Metanephros (tissue), 2 donors: ENCODE measurements around the genes HSD17B2 and OSGIN1.

- RAMPAGE, long total RNA: no peak
These were observed 125.7 kb downstream of the CMIP start for GRCh38 chr16:81570186-81570731.

DNA sequence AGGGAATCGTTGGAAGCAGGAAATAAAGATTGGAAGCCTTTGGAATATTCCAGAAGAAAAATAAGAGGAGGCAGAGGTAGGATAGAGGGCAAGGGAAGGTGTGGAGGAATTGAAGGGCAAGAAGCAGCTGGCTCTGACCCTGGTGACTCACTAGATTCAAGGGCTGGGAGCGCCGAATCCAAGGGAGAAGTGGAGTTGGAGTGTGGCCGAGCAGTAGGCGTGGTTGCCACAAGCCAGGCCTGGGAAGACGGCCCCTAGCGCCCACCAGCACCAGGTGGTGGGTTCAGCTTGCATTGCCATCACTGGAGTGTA lies 139.3 kb downstream of the CMIP start:
- RAMPAGE, long total RNA: no peak

- RAMPAGE, long total RNA: no peak
These were observed 147.7 kb downstream of the CMIP start for GRCh38 chr16:81592271-81592688.

DNA sequence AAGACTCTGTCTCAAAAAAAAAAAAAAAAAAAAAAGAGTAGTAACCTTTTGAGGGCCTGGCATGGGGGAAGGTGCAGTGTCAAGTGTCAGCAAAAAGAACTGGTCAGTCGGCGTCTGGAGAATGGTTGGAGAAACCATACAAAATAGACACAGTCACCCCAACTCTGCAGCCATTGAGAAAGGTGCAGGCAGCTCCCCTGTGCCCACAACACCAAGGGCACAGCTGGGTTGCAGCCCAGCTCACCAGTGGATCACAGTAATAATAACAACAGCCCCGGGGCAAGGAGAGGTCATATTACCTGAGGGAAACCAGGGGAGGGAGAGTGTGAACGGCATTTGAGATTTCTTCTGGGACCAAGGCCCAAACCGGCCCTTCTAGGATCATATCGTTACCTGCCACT lies 154.3 kb downstream of the CMIP start:
- RAMPAGE, long total RNA: no peak

DNA sequence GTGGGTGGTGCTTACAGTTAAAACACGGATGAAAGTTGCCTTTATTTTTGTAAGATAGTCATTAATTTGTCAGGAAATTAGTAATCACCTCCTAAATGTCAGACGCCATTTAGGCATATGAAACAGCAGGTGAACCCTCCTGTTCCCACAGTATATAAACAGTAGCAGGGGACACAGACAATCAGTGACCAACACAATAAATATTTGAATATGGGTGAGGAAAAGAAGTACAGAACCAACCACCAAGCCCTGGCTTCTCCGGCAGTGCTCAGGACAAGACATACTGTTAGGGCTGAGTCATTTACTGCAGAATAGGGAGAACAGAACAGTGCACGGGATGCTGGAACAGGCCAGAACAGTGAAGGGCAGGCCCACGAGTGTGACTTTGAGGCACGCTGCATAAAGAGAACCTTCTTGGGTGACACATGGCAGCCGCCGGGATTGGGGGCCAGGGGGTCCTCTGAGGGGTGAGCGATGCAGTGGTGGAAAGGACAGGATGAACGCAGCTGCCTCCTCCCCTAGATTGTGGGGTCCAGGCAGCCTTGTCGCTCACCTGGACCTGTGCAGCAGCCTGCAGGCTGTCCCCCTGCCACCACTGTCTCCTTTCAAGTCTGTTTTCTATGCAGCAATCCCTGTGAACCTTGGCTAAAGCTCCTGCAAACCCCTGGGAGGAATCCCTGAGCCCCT lies 160.4 kb downstream of the CMIP start:
- RAMPAGE, long total RNA: no peak

DNA sequence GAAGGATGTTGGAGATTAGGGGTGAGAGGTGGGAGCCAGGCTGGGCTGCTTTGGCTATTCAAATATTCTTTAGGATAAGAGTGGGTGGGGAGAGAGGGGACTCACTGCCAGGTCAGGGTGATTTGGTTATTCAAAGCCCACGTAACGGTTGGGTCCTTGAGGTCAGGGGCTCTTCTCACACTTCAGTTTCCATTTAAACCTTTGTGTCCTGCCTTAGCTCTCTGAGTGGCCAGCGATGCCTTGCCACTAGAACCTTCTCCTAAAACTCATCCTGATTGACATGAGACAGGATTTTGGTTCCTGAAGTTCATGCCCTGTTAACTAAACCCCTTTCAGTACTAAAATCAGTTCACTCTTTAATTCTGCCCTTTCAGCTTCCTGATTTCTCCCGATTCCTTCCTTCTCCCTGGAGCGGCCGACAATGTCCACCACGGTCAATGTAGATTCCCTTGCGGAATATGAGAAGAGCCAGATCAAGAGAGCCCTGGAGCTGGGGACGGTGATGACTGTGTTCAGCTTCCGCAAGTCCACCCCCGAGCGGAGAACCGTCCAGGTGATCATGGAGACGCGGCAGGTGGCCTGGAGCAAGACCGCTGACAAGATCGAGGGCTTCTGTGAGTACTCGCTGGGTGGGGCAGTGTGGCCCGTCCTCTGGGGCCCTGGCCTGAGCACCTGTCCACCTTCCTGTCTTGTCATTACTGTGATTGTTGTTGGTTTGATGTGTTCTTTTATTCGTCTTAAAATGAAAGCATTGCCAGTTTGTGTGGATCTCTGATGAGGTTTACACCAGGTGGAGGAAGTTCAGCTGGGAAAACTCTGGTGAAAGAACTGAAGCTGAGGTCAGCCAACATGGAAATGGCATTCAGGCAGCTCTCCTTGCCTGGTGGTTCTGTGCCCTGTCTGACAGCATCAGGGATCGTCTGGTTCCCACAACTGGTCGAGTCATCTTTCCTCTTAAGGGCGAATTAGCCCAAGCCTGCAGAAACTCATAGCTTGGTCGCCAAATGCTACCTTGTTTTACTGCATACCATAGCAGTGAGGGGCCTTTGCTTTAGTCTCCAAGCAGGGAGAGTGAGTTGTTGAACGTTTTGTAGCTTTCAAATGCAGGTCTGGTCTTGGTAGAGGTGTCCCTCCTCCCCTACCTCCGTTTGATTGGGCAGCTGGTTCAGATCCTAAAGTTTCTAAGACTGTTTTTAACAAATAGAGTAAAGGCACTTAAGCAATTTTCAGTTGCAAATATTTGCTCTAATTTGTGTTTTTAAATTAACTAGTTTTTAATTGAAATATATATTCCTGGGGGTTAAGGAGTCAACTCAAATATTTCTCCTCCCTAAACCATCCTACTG lies 7.0 kb downstream of the PLCG2 start:
- RAMPAGE, long total RNA: no peak

DNA sequence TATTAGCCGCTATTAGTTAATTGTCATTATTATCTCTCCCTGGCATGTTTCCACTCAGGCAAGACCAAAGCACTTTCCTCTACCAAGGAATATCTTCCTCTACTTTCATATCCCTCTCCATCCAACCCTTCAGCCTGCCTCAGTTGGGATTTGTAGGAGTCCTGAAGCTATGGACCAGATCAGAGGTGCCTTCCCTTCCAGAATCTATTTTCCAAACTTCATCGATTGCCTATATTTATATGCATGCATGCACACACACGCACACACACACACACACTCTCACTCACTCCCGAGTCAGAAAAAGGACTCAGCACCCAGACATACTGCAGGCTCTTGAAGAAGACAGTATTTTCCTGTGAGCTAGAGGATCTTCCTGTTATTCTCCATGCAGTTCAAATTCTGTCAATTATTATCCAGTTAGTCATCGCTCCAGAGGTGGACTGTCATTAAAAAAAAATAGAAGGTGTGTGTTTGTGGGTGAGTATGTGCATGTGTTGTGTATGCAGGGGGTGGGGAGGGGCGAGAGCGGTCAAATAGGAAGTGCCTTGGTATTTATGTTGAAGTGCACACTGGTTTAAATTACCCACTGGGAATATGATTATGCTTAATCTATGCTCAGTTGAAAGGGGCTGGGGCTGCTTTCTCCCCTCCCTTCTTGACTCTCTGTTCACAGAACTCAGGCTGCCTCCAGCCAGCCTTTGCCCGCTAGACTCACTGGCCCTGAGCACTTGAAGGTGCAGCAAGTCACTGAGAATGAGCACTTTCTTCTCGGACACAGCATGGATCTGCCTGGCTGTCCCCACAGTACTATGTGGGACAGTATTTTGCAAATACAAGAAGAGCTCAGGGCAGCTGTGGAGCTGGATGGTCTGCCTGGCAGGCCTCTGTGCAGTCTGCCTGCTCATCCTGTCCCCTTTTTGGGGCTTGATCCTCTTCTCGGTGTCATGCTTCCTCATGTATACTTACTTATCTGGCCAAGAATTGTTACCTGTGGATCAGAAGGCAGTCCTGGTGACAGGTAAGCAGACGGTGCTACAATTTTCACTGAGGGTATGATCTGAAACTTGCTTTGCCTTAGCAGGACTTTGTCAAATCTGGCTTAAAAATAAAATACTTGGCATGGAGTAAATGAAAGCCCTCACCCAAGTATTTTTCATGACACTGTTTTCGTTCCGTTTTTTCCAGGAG lies at the start of gene HSD17B2:
Gene HSD17B2 (plus strand): TSS at position 582 of the 1,188 bp plus-strand sequence.
- RAMPAGE, long total RNA: no peak

GRCh38 chr16:82628712-82629349 lies 2.1 kb downstream of the CDH13 start:
- RAMPAGE, long total RNA: no peak

DNA sequence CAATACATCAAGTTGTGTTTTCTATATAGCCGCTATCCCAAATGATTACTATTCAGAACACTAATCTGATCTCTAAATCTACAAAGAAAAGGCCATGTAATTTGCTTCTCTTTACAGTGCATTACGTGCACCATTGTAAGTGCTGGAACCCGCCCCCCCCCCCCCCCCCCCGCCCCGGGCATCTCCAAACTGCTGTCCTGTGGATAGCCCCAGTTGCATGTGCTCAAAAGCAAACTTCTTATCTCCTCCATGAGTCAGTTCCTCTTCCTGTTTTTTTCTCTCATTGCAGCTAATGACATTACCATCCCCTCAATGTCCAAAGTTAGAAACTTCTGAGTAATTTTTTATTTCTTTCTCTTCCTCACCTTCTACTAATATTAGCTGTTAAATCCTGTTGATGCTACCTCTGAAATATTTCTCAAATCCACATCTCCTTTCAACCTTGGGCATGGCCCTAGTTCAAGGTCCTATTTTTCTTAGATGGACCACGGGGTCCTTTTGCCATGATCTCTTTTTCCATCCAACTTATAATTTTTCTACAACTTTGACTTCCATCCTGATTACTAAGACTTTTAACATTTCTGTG lies 74.1 kb downstream of the CDH13 start:
- RAMPAGE, long total RNA: no peak

GRCh38 chr16:82833562-82833911 lies 206.8 kb downstream of the CDH13 start:
- RAMPAGE, long total RNA: no peak

DNA sequence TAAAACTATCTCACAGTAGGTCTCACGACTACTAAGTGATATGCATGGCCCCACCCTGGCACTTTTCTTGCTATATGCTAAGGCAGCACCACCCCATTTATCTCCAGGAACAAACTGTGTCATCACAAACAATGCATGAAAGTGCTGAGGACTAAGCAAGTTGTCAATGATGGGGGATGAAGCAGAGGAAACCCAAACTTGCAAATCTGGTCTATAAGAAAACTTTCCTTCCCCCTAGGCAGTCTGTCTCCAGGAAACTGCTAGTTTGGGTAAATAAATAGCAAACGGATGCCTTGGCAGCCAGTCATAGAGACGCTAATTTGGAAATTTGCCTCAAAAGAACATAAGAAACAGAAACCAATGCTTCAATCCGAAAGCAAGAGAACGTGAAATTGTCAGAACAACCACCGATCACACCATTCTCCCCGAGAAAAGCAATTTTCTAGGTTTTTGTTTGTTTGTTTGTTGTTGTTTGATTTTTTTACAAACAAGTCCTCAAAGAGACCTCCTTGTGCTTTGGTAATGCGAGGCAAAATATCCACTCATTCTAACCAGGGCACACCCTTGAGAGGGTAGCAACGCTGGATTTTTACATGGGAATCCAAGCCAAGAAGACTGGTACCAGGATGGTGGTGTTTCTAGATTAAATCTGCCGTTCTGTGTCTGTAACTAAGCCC lies 5.5 kb upstream of the HSBP1 start:
- RAMPAGE, long total RNA: no peak

- RAMPAGE, long total RNA: no peak
These were observed 3.4 kb upstream of the HSBP1 start for GRCh38 chr16:83804425-83804797.

- RAMPAGE, long total RNA: no peak
These were observed 5.2 kb upstream of the OSGIN1 start for GRCh38 chr16:83947688-83948334.

DNA sequence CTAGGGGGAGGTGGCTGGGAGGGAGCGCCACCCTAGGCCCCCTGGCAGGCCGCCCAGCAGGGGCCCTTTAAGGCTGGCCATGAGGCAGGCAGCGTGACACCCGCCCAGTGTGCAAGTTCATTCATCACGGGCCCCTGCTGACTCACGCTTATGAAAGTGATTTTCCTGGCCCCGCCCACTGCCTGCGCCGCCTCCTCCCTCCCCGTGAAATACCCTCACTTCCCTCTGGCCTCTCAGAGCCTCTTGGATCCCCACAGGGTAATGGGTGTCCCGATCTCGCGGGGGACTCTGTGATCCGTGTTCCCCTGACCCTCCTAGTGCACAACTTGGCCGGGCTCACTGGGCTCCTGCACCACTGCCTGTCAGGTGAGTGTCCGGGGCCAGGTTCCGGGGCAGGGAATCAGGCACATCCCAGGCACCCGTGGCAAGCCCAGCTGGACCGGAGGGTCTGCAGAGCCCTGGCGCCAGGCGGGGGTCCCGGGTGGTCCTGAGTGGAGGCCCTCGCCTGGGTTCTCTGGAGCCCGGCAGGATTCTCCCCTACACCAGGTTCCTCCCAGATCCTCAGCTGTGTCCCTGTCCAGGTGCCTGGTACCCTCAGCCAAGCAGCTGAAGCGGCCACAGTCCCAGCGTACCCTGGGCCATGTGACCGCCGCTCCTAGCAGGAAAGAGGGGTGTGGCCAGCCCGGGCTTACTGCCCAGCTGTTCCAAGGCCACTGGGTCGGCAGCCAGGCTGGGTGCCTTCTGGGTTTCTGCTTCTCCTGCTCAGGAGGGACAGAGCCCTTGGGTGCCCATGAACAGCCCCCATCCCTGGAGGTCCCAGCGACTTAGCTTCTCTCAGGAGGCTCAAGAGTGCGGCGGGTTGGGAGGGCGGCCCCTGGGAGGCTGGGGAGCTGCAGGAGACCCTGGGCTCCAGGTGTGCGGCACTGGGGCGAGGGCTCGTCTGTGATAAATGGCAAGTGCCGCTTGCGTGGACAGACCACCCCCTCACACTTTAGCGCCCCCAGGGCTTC lies at the start of gene OSGIN1:
Gene OSGIN1 (plus strand): TSS at position 236 of the 1,010 bp plus-strand sequence.
- RAMPAGE, long total RNA: no peak

GRCh38 chr16:83956590-83956926 lies 3.5 kb downstream of the OSGIN1 start:
- RAMPAGE, long total RNA: no peak

- RAMPAGE, long total RNA: no peak
These were observed 637 bp upstream of the MBTPS1 start for GRCh38 chr16:84117193-84117965.

GRCh38 chr16:84177583-84177914 lies 9.3 kb downstream of the TAF1C start:
- RAMPAGE, long total RNA: no peak

GRCh38 chr16:84299417-84300309 lies 5.0 kb downstream of the WFDC1 start:
- RAMPAGE, long total RNA: no peak

DNA sequence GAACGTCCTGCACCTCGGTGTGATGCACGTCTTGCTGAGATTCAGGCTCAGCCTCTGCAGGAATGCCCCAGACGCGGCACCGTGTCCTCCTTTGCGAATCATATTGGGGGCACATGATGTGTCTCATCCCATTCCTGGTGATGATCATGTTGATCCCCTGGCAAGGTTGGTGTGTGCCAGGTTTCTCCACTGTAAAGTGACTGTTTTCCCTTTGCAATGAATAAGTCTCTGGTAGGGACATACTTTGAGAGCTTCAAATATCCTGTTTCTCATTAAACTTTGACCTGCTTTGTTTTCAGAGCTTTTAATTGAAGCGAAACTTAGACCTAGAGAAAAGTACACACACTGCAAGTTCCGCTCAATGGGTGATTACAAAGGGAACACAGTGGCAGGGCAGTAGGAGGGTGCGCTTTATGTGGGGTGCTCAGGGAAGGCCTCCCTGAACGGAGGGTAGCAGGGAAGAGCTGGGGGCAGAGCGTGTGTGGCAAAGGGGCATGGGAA lies 9.6 kb upstream of the ATP2C2 start:
- RAMPAGE, long total RNA: no peak

- RAMPAGE, long total RNA: no peak
These were observed 54.7 kb downstream of the MEAK7 start for GRCh38 chr16:84449696-84450198.